Heart (tissue), 3 donors: ENCODE measurements around the genes POPDC3 and PDSS2.

- RAMPAGE, long total RNA, 2 experiments, result start-site peak on the minus strand in 1 of 2 experiments, at chr6:105179896-105179992 at its widest, 792 reads per replicate
Measured at GRCh38 chr6:105179200-105180274, at the start of gene POPDC3. Gene POPDC3 (minus strand): TSS chr6:105180014.

GRCh38 chr6:105428067-105428895, 25.4 kb upstream of the PREP start:
- RAMPAGE, long total RNA, 2 experiments, result no peak in any of the 2 experiments

- RAMPAGE, long total RNA, 2 experiments, result no peak in any of the 2 experiments
Measured at GRCh38 chr6:105459896-105460440, 57.1 kb upstream of the PREP start.

DNA sequence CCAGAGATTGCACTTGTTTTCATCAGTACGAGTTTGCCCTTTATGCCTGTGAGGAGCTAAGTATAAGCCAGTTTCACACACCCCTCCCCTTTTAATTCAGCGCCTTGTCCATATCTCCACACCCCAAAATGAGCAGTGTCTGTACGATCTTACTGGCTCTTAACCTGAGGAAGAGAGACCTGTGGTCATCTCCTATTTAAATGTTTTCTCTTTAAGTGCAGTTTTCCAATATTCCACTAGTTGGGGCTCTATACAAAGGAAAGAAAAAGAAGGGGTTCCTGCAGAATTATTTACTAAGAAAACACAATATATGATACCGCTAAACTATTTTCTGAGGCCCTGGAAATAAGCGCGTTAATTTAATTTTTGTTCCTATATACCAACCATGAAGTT, 81.8 kb upstream of the PREP start:
- RAMPAGE, long total RNA, 2 experiments, result no peak in any of the 2 experiments

- RAMPAGE, long total RNA, 2 experiments, result no peak in any of the 2 experiments
Measured at GRCh38 chr6:105994013-105994921, 91.9 kb upstream of the PRDM1 start.

GRCh38 chr6:106135227-106135598, 49.1 kb downstream of the PRDM1 start:
- RAMPAGE, long total RNA, 2 experiments, result no peak in any of the 2 experiments

- RAMPAGE, long total RNA, 2 experiments, result no peak in any of the 2 experiments
Measured at GRCh38 chr6:106512384-106513614, 116.5 kb downstream of the RTN4IP1 start.

GRCh38 chr6:106513615-106514318, 115.5 kb downstream of the RTN4IP1 start:
- RAMPAGE, long total RNA, 2 experiments, result no peak in any of the 2 experiments

- RAMPAGE, long total RNA, 2 experiments, result no peak in any of the 2 experiments
Measured at GRCh38 chr6:106514319-106514787, 114.9 kb downstream of the RTN4IP1 start.

DNA sequence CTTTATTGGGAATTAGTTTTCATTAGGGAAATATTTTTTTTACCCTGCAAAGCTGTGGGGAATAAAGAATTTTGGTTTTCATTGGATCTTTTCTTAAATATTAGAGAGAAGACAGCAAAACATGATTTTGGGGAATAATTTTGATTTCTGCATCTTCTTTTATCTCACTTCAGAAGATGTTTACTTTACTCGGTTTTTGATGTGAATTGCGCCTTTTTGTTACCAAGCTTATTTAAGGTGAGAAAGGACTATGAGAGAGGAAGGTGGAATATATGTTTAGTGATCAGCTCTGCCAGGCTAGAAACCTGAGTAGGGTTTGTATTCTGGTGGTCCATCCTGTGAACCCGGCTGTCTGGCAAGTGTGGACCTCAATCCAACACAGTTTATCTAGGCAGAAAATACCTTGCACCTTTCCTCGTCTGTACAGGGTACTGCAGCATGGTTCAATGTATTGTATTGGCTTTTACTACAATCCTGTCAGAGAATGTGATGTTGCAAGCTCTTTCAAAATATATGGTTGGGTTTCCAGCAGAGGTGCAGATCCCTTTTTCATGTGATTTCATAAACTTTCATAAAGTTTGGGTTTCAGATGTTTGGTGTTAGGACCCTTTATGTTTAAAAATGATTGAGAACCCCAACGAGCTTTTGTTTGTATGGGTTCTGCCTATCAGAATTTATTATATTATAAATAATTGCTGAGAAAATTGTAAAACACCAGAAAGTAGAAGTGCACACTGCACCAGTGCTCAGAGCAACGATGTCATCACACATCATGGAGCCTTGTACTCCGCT, 106.8 kb downstream of the RTN4IP1 start:
- RAMPAGE, long total RNA, 2 experiments, result no peak in any of the 2 experiments

DNA sequence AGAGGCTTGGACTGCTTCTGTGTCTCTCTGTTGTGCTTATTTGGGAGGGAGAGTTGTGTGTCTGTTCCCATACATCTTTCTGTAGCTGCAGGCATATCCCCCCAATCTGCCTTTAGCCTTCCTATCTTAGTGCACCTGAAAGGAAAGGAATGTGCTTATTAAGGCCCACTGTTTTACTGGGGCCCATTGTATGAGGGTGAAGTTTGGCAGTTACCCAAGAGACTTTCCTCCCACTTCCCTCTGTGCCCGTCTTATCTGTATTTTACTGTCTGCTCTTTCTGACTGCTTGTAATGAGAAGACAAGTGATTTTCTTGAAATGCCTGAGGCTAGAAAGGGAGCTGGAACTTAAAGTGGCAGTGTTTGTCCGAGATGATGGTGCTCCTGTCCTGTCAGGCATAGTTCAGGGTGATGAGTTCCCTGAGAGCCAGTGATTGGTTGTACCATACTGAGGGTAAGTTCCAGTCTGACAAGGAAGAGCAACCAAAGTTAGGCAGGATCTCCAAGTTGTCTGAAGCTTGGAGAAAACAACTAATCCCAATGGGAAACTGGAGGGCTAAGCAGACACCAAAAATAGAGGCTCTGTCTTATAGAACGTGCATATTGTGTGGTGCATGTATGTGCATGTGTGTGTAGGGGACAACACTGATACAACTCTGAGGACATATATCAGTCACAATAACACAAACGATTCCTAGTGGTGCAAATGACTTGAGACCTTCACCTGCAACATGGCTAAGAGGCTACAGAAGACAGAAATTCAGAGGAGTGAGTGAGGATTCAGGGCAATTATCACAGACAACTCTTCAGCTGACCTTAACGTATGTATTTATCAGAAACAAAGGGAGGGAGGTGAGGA, 114.8 kb downstream of the QRSL1 start:
- RAMPAGE, long total RNA, 2 experiments, result no peak in any of the 2 experiments

DNA sequence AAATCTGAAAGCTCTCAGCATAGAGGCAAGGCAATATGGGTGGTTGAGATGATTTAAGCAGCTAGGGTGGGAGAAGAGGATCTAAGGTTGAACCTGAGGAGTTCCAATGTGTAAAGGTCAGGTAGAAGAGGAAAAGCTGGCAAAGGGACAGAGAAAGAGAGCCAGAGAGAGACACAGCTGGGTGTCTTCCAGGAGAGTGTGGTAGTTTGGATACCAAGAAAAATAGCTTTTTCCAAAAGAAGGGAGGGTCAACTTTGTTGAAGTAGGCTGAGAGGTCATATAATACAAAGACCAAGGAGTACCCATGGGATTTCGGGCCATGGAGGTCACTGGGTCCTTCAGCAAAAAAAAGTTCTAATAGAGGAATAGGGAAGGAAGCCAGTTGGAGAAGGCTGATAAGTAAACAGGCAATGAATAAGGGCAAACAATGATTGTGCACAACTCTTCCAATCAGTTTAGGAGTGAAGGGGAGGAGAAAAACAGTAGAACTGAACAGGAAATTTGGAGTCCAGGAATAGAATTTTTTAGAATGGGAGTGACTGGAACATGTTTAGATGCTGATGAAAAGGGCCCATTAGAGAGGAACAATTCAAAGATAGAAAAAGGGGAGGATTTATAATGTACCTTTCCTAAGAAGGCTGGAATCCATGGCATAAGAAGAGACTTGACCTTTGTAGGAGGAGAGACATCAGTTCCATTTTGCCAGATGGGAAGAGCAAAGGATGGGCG, 135.2 kb downstream of the QRSL1 start:
- RAMPAGE, long total RNA, 2 experiments, result no peak in any of the 2 experiments

DNA sequence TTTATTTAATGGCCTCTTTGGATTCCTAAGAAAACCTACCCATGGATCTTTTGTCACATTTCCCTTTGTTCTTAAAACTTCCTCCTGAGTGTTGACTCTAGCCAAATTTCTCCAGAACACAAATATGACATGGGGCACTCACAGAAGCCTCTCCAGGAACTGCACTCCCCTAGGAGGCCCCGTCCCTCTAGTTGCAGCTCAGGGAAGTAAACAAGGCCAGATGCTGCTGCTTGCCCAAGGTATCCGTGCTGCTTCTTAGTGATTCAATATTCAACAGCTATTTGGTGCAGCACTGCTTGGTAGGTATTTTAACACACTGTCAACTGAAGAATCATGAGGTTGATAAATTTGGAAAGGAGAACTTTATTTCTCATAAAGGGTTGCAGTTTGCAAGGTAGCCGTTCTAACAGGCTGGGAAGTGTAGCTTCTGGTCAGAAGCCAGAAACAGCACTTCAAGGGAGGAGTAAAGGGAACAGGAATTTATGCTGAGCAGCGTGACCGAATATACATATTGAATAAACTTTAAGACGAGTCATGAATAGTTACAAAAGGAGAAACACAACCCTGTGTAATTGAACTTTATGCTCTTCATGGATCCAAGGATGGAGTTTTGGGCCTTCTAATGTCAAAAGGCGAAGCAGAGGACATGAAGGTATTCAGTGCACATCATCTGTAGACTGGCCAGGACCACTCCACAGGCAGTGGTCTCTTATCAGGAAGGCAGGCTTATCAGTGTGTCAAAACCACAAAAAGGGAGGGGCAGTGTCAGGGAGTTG, 63.3 kb downstream of the CD24 start:
- RAMPAGE, long total RNA, 2 experiments, result no peak in any of the 2 experiments

- RAMPAGE, long total RNA, 2 experiments, result no peak in any of the 2 experiments
Measured at GRCh38 chr6:106913808-106914051, 60.8 kb downstream of the CD24 start.

DNA sequence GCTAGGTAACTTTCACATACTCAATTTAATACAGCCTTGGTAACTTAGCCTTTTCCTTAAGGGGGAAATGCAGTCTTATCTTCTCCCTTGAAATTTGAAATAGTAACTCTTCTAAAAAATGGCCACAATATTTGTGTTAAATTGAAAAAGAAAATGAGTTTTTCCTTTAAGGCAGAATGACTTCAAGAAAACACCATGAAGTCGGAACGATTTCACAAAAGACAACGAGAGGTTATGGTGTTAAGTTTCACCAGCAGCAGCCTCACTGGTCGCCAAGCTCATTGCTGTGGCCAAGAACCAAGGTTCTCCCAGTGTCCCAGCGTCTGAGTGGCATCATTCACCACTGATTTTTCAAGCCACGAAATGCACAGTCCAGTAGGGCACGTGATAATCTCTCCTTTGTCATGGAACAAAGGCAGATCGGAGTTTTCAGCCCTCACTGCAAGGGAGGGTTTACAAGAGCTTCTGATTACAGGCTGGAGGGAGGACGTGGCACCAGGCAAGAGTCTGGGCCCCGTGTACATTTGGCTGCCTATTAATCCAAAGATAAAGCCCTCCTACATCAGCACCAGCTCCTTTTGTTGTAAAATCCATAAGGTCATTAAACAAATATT, 2.1 kb downstream of the CD24 start:
- RAMPAGE, long total RNA, 2 experiments, result no peak in any of the 2 experiments

DNA sequence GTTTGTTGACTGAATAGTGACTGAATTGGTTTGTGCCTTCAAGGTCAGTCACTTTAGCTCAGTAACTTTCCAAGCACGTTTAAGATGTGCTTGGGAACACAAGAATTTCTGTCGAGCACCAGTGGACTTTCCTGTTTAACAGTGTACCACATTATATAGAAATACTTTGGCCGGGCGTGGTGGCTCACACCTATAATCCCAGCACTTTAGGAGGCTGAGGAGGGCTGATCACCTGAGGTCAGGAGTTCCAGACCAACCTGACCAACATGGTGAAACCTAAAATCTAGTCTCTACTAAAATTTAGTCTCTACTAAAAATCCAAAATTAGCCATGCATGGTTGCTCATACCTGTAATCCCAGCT, 1.8 kb upstream of the CD24 start:
- RAMPAGE, long total RNA, 2 experiments, result no peak in any of the 2 experiments

DNA sequence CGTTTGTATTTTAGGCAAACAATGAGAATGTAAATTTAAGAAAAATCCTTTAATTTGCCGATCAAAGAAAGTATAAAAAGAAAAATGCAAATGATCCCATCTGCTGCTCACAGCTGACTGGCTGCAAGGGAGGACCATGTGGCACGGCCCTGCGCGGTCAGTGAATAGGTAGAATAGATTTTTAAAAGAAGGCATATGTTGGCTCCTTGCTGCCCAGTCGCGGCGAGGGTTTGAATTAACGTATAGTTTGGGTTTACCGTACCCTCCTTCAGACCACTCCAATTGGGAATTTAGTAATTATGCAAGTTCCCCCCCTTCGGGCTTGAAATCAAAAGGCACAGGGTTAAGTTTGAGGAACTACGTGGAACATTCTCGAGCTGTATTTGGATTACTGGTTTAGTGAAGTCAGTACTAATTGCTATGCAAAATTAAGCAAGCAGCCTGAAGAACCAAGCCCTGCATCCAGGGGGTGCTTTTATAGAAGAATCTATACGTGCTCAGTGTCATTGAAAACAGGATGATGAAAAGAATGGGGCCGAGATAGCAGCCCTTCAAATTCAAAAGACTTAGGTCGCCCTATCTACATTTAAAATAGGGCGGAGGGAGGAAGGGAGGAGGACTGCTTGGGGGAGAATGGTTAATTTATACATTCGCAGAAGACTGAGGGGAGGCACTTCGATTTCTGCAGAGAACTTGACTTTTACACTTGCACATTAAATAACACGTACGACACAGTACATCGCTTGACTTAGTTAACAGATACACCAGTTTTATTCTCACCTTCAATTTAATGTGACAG, 1.2 kb upstream of the BEND3 start:
- RAMPAGE, long total RNA, 2 experiments, result no peak in any of the 2 experiments

DNA sequence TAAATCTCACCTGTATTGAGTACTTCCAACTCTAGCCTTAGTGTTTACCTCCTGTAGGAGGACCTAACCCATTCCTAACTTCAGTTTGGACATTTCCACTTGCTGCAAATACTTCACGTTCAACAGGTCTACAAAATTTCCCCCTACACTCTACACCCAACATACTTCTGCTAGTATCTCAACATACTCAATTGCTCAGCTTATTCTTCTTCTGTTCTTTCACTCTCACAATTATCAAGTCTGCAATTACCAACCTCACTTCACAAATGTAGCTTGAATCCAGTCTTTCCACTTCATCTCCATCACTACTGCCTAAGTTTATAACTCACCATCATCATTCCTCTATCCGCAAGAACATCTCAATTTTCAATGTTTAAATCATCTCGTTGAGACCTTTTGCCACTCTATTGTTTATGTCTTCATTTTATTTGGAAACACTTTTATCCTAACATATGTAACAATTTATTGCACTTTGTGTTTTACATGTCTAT, 16.8 kb downstream of the PDSS2 start:
- RAMPAGE, long total RNA, 2 experiments, result no peak in any of the 2 experiments

DNA sequence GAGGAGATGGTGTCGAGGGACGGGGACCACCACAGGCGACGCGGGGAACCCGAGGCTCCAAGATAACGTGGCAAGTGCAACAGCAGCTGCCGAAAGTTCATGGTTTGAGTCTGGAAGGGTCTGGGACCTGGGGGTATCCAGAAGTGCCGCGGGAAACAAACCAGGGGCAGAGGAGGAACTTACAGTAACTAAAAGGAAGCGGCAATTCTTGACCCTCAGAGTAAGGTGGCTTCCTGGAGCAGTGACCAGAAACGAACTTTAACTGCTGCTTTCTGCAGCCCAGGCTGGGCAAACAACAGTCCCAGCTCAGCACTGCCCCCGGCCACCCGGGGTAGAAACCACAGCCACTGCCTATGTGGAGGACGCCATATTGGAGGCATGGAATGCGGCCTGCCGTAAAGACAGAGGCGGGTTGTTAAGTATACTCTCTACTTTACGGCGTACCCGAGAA, at the start of gene PDSS2:
TSS of gene PDSS2 (minus strand) at position 380 of the 451 bp plus-strand sequence.
- RAMPAGE, long total RNA, 2 experiments, result start-site peak on the minus strand in 2 of 2 experiments, centred at positions 333 to 339 of the sequence, 20 to 40 reads per replicate

- RAMPAGE, long total RNA, 2 experiments, result no peak in any of the 2 experiments
Measured at GRCh38 chr6:107586017-107586407, 96.1 kb downstream of the SOBP start.